Cardiac fibroblast (primary cell): ENCODE results near the genes ADH6 and EMCN.

- RRBS = no CpG with 5 or more reads among the region's 2 CpGs
Observed at GRCh38 chr4:98653940-98654296, 4.5 kb downstream of the TSPAN5 start.

DNA sequence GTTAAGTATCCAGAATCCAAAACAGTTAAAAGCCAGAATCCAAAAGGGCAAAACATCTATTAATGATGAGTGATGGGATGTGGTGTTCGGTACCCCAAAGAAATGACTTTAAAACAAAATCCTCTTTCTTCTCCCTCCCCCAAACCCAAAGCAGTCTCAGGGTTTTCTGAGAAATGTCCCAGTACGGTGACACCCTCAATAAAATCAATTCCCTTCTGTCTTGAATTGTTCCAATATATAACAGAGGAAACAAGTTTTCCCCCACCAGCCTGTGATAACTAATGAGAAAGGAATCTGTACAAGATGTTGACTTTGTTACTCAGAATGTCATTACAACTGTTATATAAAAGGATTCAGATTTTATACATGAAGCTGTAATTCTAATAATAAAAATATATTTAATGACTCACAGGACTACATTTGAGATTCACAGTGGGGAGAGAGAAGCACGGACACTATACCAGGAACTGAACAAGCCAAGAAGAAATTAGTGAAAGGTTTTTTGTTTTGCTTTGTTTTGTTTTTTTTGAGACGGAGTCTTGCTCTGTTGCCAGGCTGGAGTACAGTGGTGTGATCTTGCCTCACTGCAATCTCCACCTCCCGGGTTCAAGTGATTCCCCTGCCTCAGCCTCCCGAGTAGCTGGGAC, 4.0 kb downstream of the TSPAN5 start:
- RRBS = no CpG with 5 or more reads among the region's 6 CpGs

GRCh38 chr4:98902377-98902805, 26.5 kb downstream of the EIF4E start:
- RRBS = no CpG with 5 or more reads among the region's 3 CpGs

- RRBS = no CpG with 5 or more reads among the region's 14 CpGs
Observed at GRCh38 chr4:99022721-99023201, 27.2 kb downstream of the METAP1 start.

GRCh38 chr4:99024695-99025345, 29.3 kb downstream of the METAP1 start:
- RRBS = no CpG with 5 or more reads among the region's 4 CpGs

GRCh38 chr4:99043252-99043828, 45.2 kb downstream of the ADH5 start:
- RRBS = no CpG with 5 or more reads among the region's 2 CpGs

DNA sequence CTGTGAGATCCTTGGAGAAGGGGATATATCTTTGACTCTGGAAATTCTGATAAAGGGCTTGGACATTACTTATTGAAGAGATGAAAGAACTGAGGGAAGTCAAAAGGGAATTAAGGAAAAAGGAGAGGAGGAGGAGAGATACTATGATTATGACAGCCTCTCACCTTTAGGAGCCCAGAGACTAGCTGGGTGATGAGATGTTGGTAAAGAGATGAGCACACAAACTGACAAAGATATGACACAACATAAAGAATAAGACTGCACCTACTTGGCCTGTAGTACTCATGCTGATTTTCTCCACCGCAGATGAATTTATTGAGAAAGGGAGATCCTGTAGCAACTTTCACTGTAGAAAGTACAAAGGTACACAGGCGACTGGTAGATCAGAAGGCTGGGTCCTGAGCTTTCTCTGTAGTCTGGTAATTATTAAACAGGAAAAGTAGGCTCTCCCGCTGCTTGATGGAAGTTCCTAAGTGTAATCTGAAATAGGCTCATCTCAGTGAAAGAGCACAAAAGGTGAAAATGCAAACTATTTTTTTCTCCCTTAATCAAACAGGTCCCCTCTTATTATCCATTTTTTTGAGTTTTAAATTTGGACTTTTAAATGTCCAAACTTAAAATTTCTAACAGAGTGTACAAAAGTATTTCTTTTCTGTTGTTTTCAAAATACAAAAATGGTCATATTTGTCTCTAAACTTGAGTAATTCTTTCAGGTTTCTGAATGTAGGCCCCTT, at the start of gene ADH6:
Gene ADH6 (minus strand): TSS at position 380 of the 734 bp plus-strand sequence.
- RRBS = no CpG with 5 or more reads among the region's 3 CpGs

DNA sequence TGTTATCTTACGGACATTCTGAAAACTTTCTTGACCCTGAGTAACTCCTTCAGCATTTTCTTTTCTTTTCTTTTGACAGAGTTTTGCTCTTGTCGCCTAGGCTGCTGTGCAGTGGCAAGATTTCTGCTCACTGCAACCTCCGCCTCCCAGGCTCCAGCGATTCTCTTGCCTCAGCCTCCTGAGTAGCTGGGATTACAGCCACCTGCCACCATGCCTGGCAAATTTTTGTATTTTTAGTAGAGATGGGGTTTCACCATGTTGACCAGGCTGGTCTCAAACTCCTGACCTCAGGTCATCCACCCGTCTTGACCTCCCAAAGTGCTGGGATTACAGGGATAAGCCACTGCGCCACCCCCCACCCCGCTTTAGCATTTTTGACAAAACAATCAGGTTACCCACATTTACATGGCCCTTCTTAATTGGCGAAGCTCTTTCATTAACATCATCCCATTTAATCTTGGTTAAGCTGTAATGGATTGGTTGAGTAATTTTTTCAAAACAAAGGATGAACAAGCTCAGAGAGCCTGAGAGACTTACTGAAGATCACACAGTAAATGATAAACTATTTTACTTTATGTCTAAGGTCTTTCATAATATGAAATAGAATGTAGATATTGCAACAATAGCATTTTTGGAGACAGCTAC, 15.1 kb downstream of the ADH1B start:
- RRBS = no CpG with 5 or more reads among the region's 8 CpGs

DNA sequence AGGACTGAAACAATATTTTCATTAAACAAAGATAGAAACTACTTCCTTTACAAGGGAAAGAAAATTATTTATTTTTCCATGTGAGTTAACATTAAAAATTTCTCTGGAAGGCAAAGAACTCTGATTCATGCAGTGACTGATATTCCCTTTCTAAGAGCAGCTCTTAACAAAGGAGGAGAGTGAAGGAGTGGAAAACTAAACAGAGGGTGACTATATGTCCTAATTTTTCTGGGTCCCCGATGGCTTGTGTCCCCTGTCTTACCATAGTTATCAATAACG, 40.1 kb downstream of the ADH7 start:
- RRBS = no CpG with 5 or more reads among the region's 2 CpGs

DNA sequence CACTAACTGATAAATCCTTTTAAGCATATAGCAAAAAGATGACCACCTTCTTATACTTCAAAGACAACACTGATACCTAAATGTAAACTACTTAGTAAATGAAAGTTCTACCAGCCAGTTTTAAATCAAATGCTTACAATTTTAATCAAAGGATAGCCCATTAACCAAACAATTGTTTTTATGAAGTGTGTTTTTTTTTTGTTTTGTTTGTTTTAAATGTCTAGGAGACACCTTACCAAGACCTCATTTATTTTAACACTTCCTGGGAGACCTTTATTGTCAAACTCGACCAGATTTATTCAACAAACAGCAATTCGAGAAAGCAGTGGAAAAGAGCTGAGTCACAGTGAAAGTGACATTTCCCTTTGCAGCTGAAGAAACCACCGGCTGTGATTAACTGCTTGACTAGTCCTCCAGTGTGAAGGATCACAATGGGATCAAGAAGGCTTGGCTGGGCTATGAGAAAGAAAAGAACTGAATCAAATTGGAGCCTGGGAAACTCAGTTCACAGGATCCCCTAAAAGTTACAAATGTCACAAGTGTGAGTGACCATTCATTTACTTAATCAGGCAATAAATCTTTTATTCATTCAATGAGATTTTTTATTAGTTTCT, 11.9 kb upstream of the ADH7 start:
- RRBS = no CpG with 5 or more reads among the region's 3 CpGs

DNA sequence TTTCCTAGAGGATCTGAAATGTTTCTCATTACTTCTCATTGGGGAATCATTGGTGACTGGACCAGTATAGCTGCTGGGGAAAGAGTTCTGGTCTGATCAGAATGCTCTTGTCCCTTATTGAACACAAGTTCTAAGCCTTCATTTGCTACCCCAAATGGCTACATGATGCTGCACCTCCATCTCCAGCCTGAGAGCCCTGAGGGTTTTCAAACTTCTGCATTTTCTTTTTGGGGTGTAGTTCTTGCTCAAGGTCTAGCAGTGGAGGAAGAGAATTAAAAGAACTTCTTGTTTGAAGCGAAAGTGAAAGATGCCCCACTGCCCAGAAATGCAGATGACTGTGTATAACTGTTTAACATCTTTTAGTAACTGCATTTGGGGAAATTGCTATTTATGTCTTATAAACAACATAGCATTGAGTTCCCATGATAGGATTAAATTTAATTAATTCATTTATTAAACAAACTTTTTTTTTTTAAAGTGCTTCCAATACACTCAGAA, 38.5 kb downstream of the LAMTOR3 start:
- RRBS = no CpG with 5 or more reads among the region's 1 CpG

GRCh38 chr4:99950410-99951102, 481 bp upstream of the H2AZ1 start:
- RRBS = 1% methylated on average over 8 of the region's 51 CpGs

DNA sequence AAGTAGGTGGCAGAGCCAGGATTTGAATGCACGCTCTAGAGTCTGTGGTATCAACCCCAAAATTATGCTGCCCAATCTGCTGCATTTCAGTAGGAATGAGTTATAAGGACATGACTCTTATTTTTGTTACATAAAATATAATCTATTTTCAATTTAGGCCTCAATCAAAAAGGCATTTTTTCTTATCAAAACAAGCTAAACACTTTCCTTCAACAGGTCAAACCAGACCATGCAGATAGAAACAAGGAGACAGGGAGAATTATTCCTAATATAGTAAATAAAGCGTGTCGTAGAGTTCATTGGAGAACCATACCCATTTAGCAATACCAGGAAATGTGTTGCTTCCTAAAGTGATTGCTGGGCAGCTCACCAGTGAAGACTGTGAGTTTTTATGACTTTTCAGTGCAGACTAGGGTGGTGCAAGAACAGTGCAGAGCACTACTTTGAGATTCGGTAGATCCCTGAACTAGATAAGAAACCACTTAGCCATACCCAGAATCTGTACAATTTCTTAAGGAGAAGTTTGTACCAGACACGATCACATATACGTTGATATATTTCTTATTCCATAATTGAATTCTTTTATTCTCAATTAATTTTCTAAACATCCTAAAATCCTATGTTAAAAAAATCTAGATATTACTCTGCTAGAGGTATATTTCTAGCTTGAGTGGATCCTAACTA, 87.4 kb downstream of the EMCN start:
- RRBS = no CpG with 5 or more reads among the region's 6 CpGs

- RRBS = no CpG with 5 or more reads among the region's 8 CpGs
Observed at GRCh38 chr4:100517638-100518594, at the start of gene EMCN. TSS of gene EMCN (minus strand) at chr4:100518022.

- RRBS = no CpG with 5 or more reads among the region's 2 CpGs
Observed at GRCh38 chr4:101037718-101038394, 309.5 kb downstream of the PPP3CA start.

DNA sequence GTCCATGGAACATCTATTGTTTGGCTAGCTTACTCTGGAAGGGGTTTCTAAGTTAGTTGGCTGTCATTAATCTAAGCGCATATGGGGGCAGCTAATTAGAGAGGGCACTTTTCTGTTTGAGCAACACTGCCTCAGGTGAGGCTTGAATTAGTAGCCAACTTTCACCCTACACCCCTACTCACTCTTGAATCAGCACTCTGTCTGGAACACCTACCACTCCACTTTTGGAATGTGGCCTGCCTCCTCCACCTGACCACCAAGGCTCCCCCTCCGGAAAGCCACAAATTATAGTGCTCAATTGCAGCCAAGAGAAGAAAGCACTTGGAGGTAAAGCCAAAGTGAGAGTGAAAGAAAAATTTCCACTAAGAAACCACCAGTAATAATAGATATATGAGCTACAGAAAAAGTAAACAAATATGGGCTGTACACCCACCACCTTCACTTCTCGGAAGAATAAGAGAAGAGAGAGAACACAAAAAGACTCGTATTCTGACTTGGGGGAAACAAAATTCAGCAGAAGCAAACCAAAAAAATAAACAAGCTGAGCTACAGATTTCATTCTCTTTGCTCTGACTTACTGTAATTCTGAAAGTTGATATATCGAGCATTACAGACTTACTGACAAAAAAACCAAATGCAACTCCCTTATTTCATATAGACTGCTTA, 41.1 kb downstream of the PPP3CA start:
- RRBS = no CpG with 5 or more reads among the region's 5 CpGs

DNA sequence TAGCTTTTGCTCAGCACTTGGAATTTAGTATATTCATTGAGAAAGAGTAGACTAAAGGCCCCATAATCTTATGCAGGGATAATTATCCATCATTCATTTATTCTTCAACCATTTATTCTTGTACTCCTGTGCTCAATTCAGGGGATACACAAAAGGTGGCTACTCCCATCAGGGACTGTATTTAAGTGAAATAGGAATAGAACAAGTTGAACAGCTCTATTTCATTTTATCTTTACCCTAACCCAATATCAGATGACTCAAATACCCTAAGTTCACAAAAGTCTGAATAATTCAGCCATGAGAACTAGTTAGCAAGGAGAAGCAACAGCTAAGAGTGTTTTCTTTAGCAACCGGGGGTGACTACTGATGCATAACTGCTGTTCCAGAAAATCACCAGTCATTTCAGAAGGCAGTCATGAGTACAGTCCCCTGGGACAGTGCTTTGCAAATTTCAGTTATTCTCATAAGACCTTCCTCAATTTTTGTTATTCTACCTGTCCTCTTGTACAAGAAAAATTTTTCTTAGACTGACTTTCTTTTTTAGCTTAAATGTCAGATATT, 16.3 kb downstream of the BANK1 start:
- RRBS = no CpG with 5 or more reads among the region's 1 CpG

DNA sequence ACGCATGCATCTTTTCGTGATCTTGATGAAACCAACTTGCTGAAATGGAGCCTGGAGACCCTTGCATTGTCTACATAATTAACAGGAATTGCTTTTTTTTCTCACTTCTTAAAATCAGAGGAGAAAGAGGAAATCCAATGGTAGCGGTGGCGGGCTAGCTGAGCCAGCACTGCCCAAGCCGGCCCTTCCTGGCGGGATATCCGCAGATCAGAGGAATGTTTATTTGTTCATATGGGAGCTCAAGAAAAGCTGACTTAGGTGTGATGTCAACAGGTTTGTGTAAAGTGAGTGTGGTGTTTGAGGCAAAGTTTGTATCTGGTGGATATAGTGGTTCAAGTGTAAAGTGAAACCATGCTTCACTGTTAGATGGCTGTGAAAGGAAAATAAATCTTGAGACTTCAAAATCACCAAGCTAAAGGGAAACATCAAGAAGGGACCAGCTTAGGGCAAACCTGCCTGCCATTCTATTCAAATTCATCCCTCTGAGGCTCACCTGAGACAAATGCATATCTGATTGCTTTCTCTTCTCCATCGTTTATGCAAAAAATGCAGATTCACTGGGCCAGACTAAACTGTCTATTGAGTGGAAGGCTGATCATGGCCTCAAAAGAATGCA, 561 bp upstream of the SLC39A8 start:
- RRBS = no CpG with 5 or more reads among the region's 8 CpGs

DNA sequence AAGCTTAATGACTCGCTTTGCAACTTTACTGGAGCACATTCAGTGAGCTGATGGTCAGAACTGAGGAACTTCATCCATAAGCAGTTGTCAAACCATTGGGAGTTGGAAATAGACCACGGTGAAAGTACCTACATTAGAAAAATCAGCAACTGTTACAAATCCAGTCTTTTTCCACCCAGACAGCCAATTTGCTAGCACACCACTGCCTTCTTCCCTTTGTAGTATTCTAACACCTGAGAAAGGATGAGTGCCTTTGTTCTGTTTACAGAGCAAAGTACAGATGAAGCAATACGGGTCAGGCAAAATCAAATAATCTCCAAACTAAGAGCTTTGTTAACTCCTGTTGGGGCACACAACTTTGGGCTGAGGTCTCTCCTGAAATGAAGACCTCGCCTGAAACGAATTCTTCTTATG, 59.0 kb upstream of the NFKB1 start:
- RRBS = no CpG with 5 or more reads among the region's 5 CpGs

- RRBS = no CpG with 5 or more reads among the region's 5 CpGs
Observed at GRCh38 chr4:102687185-102688192, 73.3 kb downstream of the MANBA start.